Zone of skin (tissue), 1 donor: ENCODE measurements around a stretch of chr12.

DNA sequence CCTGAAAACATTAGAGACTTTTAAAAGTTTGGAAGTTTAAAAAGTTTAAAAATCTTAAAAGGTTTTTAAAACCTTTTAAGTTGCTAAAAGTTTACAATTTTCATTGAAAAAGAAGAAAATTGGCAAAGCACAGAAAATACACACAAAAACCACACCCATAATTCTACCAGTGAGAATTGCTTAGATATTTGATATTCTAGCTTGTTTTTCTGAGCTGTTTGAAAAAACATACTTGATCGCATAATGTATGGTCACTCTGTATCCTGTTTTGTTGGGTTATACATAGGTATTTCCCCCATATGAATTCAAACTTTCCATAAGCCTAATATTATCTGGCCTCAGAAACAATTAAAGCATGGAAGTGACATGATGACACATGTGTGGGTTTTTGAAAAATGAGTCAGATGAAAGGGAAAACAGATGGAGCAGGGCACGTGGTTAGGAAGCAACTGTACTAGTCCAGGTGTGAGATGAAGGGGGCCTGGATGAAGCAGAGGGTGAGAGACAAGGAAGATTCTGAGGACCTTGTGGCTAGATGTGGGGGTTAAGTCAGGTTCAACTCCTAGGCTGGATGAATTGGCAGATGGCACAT is 92.8 kb upstream of the DNM1L start:
- RRBS: no CpG with 5 or more reads among the region's 2 CpGs

- RRBS: no CpG with 5 or more reads among the region's 6 CpGs
These were observed 87.4 kb upstream of the PKP2 start for GRCh38 chr12:32983835-32984469.

DNA sequence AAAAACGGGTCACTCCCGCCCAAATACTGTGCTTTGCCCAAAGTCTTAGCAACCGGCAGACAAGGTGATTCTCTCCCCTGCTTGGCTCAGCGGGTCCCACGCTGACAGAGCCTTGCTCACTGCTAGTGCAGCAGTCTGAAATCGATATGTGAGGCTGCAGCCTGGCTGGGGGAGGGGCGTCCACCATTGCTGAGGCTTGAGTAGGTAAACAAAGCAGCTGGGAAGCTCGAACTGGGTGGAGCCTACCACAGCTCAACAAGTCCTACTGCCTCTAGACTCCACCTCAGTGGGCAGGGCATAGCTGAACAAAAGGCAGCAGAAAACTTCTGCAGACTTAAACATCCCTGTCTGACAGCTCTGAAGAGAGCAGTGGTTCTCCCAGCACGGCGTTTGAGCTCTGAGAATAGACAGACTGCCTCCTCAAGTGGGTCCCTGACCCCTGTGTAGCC is 81.4 kb upstream of the SYT10 start:
- RRBS: no CpG with 5 or more reads among the region's 10 CpGs

GRCh38 chr12:38123939-38124242 is 192.7 kb upstream of the ALG10B start:
- RRBS: no CpG with 5 or more reads among the region's 2 CpGs

DNA sequence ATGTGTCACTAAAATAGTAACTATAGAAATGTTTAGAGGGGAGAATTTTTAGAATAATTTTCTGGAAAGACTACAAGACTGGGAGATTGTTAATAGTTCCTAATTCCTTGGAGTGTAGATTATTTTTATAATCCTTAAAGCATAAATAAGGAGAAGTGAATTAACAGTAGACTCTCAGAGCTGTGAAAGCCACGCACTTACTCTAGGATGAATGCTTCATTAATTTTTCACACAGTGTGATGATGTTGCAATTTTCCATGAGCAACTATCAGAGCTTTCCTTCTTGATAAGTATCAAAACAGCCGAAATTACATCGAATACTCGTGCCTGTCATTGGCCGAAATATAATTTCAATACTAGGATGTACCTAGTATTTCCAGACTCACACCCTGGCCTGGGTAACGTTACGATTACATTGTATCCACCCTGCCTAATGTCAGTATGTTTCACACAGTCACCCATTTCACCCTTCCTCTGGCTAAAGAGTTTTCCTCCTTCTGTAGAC is 1.1 kb downstream of the KIF21A start:
- RRBS: no CpG with 5 or more reads among the region's 7 CpGs

- RRBS: no CpG with 5 or more reads among the region's 6 CpGs
These were observed 212.5 kb downstream of the SLC2A13 start for GRCh38 chr12:39893394-39893777.

DNA sequence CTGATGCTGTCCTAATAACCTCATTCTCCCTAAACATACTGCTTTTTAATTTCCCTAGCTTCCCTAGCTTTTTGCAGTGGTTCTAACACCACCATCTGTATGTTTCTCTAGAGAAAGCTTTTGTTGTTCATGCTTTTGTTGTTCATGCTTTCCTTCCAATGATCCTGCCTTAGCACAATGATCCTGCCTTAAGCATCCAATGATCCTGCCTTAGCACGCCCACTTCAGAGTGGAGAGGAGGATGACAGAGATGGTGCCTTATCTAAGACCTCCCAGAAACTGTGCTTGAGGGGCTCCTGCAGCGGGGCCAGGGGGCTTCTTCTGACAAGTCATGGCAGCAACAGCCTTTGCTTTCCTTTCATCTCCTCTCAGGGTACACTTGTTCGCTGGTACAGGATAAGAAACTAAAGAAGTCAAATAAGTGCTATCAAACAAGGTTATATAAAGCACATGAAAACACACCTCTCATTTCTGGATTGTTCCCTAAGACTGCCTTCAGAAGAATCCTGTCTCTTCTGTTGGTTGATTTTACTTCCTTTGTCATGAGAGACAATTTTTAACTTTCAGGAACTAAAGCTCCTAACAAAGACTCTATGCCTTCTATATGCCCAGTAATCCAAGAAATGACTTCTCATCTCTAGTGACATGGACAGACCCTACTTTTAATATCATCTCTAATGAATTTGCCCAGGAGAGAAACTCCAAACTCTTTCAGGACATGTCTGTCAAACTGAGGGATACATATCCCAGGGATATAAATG is 82.6 kb downstream of the SLC2A13 start:
- RRBS: no CpG with 5 or more reads among the region's 3 CpGs

DNA sequence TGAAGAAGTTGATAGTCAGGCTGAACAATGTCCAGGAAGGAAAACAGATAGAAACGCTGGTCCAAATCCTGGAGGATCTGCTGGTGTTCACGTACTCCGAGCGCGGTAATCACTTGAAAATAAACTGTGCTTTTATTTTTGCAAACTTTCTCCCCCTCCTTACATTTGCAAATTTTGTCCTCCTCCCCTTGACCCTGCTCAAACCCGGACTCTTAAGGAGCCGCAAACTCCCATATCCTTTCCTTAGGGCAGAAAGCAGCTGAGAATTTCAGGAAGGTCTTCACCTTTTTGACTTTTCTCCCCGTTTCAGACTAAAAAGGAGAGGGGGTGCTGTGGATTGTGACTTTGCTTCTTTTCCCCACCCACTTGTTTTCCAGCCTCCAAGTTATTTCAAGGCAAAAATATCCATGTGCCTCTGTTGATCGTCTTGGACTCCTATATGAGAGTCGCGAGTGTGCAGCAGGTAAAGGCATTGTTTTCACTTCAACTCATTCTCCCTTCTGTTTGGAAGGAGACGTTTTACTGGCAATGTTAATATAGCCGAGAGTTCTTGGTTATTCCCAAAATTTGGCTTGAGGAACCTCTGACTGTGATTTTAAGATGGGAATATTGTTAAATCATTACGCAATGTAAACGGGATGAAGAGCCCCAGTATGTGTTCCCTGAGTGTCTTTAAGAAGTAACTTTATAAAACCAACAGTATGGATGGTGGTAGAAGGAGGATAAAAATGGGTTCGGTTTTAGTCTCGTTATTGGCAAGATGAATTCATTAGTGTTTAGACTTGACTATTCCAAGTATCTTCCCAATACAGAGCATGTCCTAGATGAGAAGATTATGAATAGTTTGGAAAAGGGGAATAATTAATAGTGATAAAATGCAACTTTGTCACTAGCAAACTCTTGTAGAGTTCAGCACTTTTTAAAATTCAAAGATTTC is 649 bp downstream of the LRRK2 start:
- RRBS: no CpG with 5 or more reads among the region's 17 CpGs

DNA sequence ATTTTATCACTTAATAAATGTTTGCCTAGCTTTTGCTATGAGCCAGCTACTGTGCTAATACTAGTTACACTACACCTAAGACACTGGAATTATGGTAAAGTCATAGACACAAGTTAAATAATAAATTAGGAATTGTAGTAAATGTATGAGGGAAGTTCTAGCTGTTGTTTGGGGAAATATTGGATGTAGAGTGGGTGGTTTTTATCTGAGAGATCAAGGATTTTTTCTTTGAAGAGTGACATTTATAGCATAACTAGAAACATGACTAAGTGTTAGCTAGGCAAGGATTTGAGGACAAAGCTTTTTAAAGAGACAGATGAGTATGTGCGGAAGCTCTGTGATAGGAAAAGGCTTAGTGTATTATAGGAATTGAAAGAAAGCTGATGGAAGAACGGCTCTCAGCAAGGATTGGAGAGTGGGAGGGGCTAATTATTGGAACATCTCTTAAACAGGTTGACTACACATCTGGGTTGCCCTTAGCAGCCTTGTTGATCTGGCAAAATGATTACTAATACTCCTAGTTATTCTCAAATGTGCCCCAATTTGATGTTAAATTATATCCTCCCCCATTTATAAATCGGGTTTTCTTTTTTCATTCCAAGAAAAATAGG is 24.5 kb downstream of the PDZRN4 start:
- RRBS: no CpG with 5 or more reads among the region's 3 CpGs

DNA sequence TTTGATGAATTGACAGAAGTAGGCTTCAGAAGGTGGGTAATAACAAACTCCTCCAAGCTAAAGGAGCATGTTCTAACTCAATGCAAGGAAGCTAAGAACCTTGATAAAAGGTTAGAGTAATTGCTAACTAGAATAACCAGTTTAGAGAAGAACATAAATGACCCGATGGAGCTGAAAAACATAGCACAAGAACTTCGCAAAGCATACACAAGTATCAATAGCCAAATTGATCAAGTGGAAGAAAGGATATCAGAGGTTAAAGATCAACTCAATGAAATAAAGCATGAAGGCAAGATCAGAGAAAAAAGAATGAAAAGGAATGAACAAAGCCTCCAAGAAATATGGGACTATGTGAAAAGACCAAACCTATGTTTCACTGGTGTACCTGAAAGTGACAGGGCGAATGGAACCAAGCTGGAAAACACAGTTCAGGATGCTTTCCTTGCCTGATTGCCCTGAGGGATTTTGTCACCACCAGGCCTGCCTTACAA is 93.3 kb downstream of the PDZRN4 start:
- RRBS: no CpG with 5 or more reads among the region's 3 CpGs

- RRBS: no CpG with 5 or more reads among the region's 2 CpGs
These were observed 144.3 kb downstream of the PDZRN4 start for GRCh38 chr12:41332283-41332902.

DNA sequence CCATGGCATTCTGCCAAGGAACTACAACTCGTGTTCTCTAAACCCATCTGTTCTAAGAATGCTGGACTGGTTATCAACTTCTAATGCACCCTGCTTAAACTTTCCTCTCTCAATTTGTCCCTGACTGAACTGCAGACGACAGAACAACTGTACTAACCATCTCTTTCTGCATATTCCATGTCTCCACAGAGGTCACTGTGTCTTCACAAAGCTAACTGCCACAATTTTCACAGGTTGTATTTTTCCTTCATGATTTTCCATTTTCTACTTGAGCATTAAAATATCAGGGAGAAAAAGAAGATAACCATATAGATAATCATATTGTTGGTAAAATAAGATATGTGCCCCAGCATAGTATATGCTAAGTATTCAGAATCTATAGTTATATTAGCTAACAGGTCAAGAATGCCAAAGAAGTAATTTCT is 58.5 kb downstream of the GXYLT1 start:
- RRBS: no CpG with 5 or more reads among the region's 2 CpGs

GRCh38 chr12:42652469-42652877 is 62.9 kb upstream of the PRICKLE1 start:
- RRBS: no CpG with 5 or more reads among the region's 1 CpG

DNA sequence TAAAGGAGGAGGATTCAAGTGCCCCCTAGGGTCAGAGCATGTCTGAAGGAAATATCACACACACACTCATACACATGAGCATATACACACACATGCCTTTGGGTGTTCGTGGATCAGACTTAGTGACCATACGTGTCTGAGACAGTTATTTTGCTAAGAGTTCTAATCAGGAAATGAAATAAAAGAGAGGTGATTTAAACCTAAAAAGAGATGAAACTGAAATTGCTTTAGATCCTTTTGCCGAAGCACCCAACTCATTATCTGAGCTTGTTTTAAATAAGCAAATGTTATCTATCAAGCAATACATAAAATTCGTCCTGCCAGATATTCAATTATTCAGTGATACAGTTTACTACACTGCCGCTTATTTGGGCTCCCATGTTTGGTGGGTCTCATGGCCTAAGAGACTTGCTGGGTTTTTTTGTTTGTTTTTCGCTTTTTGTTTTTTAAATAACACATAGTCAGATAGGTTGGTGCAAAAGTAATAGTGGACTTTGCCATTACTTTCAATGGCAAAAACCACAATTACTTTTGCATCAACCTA is 260.9 kb downstream of the ADAMTS20 start:
- RRBS: no CpG with 5 or more reads among the region's 6 CpGs

DNA sequence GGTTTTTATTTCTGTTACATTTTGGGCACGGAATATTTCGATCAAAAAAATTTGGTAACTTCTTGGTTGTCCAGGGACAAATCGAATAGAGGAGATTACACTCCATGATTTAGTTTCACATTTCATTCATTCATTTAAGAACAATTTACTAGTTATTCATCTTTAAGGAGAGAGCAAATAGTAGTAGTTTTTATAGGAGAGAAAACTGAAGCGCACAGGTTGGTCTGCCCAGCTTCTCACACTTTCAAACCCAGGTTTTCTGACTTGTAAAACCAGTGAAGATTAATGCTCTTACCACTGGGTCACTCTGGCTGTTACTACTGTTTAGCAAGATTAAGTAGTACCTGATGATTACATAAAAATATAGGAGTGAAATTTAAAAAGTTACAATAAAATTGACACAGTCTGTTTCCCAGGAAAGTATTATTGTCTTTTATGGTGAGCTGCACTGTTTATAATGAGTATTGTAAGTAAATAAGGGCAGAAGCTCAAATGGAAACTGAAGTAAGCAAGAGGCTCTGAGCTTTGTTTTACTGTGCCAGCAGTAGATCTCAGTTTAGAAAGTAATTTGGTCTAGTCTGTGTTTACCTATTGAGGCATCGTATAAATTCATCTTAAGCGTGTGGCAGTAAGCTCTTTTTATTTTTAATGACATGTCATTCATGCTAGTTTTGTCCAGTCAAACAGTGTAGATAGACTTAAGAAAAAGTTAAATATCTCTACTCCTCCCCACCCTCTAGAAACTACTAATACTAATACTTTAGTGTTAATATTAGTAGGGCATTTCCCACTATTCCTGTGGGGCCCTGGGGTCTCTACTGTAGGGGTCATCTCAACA is 1.7 kb downstream of the ANO6 start:
- RRBS: no CpG with 5 or more reads among the region's 6 CpGs

DNA sequence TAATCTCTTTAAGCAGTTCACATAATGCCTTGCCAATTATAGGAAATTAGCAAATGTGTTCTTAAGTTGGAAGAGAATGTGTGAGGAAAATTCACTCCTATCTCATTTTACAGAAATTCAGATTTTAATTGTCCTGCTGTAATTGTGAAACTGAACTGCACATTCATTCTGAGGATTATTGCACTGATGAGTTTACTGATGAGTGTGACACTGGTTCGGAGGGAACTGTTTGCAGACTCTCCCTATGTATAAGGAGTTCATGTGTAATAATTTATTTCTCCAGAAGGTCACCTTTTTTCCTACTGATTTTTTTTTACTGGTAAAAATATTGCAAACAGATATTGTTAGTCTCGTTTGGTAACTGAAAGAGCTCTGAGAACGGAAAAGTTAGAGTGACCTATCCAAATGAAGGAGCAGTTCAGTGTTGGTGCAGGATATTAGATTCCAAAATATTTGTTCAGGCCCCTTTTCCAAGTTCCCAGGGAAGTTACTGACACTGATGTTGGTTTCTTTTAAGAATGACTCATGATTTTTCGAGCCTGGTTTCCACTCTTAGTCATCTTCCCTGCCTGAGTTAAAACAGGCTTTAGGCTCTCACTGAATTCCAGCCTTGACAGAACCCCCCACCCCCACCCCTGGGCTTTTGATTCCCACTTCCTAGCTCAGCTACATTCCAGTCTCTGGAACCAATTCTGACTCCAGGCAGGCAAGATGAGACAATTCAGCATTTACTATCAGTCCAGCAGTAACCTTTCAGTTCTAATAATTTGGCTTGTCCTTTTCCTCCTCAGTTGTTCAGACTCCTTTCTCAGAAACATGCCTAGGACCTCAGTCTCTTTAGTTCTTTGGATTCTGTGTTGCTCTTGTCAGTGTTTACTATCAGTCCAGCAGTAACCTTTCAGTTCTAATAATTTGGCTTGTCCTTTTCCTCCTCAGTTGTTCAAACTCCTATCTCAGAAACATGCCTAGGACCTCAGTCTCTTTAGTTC is 18.5 kb downstream of the ANO6 start:
- RRBS: no CpG with 5 or more reads among the region's 4 CpGs

DNA sequence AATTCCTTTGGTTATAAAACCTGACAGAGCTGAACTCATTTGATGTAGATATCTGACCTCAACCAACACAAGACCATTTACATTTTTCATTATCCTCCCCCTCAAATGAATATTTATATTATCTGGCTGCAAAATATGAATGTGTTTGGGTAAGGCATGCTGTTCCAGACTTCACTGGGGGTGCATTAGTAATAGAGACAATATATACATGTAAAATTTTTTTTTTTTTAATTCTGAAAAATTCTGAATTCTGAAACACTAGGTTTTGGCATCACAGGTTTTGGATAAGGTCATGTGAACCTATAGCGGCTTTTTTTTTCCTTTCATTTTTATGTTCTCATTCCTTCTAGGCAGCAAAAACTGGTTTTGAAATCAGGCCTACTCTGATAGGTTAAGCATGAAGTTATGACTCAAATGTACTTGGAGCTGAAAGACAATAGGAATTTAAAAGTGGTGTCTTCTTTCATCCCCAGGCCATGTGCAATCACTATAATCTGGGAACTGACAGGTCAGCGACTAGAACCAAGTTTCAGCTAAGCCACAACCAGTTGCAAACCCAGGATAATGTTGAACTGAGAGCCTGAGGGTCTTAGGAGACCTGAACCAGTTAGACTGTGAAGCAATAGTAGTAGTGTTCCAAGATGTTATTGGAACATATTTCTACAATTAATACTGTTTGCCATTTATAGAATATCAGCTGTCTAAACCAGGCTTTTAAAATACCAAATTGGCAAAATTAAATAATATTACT is 74.2 kb downstream of the ANO6 start:
- RRBS: no CpG with 5 or more reads among the region's 2 CpGs

GRCh38 chr12:45586914-45587464 is 142.5 kb upstream of the ARID2 start:
- RRBS: no CpG with 5 or more reads among the region's 2 CpGs

DNA sequence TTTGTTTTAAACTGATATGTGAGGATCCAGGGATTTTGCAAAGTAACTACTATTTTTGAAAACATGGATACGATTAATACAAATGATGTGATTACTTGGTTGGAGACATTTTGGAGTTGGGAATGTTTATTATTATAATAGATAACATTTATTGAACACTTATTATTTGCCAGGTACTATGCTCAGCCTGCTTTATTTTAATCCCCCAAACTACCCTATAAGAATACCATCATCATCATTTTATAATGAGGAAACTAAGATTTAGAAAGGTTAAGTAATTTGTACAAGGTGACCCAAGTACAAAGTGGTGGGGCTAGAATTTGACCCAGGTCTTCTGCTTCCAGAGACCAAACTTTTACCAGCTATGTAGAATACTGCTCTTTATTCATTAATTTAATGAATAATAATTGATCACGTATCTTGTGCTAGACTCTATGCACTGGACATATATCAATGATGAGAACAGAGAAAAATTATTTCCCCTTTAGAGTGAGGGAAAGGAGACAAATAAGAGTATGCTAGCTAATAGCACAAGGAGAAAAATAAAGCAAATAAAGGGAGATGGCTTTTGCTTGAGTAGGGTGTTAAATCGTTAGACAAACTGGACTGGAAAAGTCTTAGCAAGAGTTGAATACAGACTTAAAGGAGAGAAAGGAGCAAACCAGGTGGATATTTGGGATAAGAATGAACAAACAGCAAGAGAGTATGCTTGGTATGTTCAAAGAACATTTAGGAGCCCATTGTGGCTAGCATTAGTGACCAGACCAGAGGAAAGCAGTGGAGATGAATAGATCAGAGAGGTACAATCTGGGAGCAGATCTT is 21.3 kb downstream of the ARID2 start:
- RRBS: no CpG with 5 or more reads among the region's 3 CpGs

DNA sequence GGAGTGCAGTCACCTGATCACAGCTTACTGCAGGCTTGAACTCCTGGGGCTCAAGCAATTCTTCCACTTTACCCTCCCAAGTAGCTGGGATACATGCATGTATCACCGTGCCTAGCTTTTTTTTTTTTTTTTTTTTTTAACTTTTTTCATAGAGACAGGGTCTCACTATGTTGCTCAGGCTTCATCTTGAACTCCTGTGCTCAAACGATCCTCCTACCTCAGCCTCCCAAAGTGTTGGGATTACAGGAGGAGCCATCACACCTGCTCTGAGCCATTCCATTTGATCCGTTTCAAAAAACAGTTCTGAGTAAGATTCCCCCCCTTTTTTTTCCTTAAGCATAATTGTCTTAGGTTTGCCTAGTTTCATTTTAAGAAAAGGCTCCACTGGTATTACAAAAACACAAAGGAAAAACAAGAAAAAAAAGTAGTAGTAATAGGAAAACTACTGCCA is 35.7 kb downstream of the SCAF11 start:
- RRBS: no CpG with 5 or more reads among the region's 3 CpGs